Placental pericyte (primary cell): Measurements from ENCODE around the gene MAGI3.

DNA sequence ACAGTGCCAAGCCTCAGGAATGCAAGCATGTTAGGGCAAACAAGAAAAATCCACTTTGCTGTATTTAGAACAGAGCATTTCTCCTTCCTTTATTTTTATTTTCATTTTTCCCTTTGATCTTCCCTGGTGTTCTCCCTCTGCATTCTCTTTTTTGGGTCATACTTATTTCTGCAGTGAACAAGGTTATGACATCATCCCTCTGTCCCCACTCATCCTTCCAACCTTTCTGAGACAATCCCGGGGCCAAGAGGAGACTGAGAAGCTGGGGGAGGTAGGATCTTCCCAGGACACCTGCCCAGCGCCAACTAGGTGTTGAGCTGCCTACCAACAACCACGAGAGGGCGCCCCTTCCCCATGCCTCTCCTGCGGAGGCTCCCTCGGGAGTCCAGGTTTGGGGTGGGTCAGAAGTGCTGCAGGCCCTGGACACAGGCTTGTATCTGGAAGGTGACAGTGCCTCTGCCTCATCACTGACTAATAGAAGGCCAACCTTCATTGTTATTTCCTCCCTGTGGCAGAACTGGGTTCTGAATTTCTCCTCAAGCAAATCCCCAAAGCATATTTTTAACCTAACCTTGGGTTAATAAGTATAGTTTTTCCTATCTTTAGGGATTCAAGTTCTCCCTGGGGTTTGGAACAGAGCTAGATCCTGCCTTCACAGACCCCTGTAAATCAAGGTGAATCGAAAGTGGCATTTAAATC lies 4.7 kb upstream of the CHI3L2 start:
- CAGE, long polyA plus RNA: no peak

- CAGE, long polyA plus RNA: no peak
Observed at GRCh38 chr1:111488578-111489147, 14.8 kb downstream of the ADORA3 start.

DNA sequence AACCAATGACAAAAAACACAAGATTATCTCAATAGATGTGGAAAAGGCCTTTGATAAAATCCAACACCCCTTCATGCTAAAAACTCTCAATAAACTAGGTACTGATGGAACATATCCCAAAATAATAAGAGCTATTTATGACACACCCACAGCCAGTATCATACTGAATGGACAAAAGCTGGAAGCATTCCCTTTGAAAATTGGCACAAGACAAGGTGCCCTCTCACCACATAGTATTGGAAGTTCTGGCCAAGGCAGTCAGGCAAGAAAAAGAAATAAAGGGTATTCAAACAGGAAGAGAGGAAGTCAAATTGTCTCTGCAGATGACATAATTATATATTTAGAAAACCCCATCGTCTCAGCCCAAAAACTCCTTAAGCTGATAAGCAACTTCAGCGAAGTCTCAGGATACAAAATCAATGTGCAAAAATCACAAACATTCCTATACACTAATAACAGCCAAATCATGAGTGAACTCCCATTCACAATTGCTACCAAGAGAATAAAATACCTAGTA lies 55.1 kb downstream of the INKA2 start:
- CAGE, long polyA plus RNA: no peak

DNA sequence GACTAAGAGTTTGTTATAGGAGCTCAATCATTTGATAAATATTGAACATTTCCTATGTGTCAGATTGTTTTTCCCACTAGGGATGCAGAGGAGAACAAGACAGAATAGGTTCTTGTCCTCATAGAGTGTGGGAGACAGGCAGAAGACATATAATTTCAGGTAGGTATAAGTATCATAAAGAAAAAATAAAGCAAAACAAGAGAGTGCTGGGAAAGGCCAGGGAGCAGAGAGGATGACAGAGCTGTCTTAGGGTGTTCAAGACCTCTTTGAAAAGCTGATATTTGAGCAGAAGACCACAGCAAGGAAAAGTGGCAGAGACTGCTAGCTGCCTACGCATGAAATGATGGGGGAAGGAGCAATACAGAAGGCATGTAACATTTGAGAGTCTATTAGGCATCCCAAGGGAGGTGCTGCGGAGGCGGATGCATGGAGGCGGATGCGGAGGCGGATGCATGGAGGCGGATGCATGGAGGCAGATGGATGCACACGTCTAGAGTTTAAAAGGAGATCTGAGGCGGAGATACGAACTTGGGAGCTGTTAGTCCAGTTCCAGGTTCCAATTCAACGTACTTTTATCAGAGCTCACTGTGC lies 888 bp upstream of the DDX20 start:
- CAGE, long polyA plus RNA: no peak

DNA sequence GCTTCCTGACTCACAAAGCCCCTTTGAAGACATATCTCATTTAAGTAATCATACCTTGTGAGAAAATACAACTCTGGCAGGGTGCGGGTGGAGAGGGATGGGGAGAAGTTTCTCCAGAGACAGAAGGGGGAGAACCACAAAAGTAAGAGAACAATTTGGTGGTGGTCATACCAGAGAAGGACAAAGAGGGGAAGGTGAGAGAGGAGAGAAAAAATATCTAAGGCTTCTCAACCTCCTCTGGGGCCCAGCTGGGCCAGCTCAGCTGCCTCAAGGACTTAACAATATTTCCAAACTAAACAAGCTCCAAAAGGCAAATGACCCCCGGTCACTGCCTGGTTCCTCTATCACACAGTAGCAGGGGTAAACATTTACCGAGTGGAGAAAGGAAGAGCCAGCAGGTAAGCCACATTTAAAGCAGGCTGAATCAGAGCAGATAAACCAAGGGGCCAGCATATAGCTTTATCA lies 102.2 kb downstream of the KCND3 start:
- CAGE, long polyA plus RNA: no peak

GRCh38 chr1:111947920-111948517 lies 41.4 kb downstream of the KCND3 start:
- CAGE, long polyA plus RNA: no peak

GRCh38 chr1:111988812-111989592 lies 466 bp downstream of the KCND3 start:
- CAGE, long polyA plus RNA: no peak

DNA sequence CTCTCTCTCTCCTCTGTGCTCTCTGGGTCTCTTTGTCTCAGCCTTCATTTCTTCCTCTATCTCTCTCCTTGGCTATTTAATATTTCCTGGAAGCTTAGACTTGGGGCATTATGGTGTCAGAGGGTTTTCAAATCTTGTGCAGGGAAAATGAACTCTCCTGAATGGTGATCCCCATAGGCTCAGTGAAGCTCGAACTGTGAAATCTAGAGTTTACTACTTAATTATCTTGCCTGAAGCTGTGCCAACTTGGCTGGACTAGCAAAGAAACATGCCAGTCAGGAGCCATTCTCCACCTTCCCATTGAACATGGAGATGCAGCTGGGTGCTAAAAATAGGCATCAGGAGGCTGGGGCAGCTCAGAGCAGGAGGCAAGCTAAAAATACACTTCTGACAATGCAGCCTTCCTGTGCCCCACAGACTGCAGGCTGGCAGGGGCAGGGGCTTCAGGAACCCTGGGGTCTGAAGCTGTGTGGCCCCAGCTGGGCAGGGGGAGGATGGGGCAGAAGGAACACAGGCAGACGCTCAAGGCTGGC lies 155.2 kb upstream of the KCND3 start:
- CAGE, long polyA plus RNA: no peak

- CAGE, long polyA plus RNA: no peak
Observed at GRCh38 chr1:112501539-112502495, 6.9 kb upstream of the WNT2B start.

GRCh38 chr1:112507839-112508459 lies 816 bp upstream of the WNT2B start:
- CAGE, long polyA plus RNA: no peak

DNA sequence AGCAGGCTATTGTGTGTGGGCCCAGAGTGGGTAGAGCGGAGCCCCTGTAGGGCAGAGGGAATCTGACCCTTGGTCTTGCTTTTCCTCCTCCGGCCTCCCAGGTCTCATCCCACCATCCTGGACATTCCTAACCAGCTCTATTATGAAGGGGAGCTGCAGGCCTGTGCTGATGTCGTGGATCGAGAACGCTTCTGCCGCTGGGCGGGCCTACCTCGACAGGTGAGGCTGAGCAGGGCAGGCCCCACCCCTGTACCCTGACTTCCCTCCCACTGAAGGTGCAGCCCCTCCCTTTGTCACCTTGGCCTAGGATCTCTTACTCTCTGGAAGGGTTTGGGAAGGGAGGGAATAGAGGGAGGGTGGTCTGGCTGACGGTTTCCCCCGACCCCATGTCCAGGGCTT lies 9.0 kb downstream of the RHOC start:
- CAGE, long polyA plus RNA: no peak

GRCh38 chr1:112849589-112850583 lies 106.1 kb downstream of the SLC16A1 start:
- CAGE, long polyA plus RNA: no peak

DNA sequence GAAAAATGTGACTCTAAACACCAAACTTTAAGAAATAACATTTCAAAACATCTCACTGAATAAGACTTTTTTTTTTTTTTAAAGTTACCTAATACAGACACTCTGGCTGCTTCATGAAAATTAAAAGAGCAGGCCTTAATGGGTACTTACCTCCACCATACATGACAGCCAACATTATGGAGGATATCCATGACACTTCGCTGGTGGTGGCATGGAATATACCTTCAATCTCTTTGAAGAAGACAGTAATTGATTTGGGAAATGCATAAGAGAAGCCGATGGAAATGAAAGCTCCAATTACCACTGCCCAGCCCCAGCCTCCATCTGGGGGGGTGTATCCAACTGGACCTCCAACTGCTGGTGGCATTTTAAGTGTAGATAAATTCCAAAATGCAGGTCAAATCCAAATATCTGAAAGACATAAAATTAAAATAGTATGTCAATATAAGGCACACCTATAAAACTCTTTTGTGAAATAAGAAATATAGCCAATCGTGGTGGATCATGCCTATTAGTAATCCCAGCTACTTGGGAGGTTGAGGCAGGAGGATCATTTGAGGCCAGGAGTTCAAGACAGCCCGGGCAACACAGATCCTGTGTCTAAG lies 27.0 kb downstream of the SLC16A1 start:
- CAGE, long polyA plus RNA: no peak

DNA sequence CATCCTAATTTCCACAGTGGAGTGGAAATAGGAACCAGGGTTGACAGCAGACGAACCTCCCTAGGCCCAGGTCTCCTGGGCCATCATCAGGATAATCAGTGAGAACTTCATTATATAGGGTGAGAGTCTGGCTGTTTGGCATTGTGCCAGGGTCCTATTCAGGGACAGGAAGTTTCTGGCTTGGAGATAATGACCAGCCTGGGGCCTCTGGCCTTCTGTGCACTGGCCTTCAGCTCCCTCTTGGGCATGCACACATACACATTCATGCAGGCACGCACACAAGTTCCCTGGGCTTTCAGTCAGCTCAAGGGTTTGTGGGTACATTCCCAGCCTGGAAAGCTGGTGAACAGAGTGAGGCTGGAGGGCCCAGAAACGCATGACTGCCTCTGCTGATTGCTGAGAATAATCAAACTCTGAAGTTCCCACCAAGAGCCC lies 13.9 kb upstream of the LRIG2 start:
- CAGE, long polyA plus RNA: no peak

DNA sequence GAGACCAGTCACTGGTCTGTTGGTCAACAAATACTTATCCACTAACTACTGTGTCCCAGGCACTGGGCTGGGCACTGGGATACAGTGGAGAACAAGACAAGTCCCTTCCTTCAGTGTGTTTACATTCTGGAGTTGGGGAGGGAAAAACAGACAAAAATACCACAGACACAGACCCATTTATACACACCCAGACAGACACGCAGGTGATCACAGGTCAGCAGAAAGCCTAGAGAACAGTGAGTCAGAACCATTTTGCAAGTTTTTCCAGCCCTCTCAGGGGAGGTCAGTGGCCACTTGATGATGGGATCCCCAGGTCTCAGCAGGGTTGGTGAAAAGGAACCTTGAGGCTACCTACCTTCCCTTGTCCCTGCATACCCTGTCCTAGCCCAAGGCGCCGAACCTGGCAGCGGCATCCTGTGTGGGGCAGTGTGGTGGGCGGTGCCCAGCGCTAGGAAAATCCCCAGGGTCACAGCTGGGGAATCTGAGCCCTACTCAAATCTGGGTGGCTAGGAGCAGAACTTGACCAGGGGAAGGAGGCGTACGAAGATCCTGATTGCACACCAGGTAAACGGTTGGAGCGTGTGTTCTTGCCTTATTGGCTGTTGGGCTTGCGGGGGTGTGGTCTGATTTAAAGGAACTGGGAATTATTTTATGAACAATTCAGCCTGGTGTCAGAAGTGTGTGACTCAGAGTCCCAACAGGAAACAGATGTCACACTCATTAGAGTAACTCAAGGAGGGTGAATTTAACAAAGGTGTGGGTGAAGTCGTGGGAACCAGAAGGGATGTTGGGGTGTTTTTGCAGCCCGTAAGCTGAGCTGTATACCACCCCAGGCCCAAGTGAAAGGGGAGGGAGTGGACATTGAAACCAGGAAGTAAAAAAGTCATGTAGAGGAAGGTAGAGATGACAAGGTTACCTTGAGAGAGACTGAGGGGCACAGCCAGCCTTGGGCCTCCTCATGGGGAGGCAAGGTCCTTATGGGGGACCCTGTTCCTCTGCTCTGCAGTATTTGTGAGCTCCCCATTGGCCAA lies 118.6 kb downstream of the LRIG2 start:
- CAGE, long polyA plus RNA: no peak

GRCh38 chr1:113390362-113390912 lies at the start of gene MAGI3:
MAGI3 (plus strand) TSS chr1:113390515.
- CAGE, long polyA plus RNA: no peak

- CAGE, long polyA plus RNA: no peak
Observed at GRCh38 chr1:113809802-113810261, 2.4 kb downstream of the RSBN1 start.

- CAGE, long polyA plus RNA: no peak
Observed at GRCh38 chr1:113811443-113812352, 578 bp downstream of the RSBN1 start.

- CAGE, long polyA plus RNA: no peak
Observed at GRCh38 chr1:113869610-113869991, 17.8 kb downstream of the BCL2L15 start.

- CAGE, long polyA plus RNA: no peak
Observed at GRCh38 chr1:113901645-113902153, 2.9 kb downstream of the AP4B1 start.